ENCODE data around the genes ZFR2 and PLIN4.

GRCh38 chr19:3617351-3617898 is 9.2 kb downstream of the CACTIN start:
- PRO-cap = no peak

- PRO-cap = no peak
These were observed 17.8 kb downstream of the APBA3 start for GRCh38 chr19:3743541-3744171.

GRCh38 chr19:3868259-3869490 is at the start of gene ZFR2:
Gene ZFR2, minus strand, starts transcription at chr19:3869038.
- PRO-cap = no peak

GRCh38 chr19:3983841-3984733 is 1.2 kb downstream of the EEF2 start:
- PRO-cap = no peak

DNA sequence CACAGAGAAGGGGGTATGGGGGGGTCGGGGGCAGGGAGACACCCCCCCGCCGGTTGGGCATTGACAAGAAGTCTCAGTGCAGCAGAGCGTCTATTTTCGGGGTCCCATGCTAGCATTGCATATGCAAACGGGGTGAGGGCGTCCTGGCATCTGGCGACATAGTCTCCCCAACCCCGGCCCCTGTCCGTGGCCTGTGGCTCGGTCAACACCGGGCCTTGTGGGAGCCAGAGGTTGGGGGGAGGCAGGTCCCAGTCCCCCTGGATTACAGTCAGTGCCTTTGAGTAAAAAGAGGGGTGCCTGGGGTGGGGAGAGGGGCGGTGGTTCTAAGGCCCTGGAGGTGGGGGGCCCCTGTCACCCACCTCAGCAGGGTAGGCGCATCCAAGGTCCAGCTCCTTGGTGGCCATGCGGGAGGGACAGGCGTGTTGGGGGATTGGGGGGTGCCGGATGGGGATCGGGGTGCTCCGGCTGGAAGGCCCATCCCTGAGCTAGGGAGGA is 21.1 kb downstream of the ZBTB7A start:
- PRO-cap = no peak

DNA sequence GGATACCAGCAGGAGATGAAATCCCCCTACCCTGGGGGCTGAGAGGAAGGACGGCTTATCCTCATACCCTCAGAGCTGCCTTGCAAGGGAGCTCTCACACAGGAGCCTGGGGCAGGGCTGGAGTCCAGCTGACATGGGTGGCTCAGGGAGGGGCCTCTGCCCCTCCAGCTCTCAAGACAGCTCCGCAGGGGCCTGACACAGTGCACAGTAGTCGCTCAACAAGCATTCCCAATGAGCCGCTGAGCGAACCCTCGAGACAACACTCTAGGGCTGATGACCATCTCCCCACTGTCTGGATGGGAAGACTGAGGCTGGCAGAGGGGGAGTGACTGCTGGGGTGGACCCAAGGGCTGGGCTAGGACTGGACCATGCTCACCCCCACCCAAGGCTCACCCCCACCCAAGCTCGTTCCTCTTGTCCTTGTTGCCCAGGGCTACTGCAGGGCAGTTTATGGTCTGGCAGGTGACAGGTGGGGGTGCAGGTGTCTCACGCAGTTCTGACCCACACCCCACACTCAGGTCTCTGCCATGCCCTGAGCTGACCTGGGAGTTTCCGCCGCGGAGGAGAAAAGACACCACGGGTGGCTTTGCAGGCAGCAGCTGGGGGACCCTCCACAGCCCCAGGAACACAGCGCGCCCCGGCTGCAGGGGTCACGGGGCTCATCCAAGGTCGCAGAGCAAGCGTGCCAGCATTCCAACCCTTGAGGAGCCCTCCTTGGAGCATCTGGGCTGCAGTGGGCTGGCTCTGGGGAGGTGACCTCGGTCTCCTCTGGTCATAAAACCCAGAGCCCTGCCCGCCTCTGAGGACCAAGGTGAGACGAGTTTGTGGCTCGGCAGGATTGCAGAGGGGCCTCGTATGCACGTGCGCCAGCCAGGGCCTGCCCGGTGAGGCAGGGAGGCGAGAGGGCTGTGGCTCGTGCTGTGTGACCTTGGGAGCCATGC is 3.8 kb downstream of the ZBTB7A start:
- PRO-cap = no peak

GRCh38 chr19:4064065-4064733 is 2.5 kb downstream of the ZBTB7A start:
- PRO-cap = no peak

GRCh38 chr19:4067211-4068013 is 713 bp upstream of the ZBTB7A start:
- PRO-cap = bidirectional peak, plus-strand start at chr19:4067367, minus-strand start at chr19:4067047; bidirectional peak, plus-strand start at chr19:4067700, minus-strand start at chr19:4067597

- PRO-cap = no peak
These were observed 17.4 kb upstream of the ZBTB7A start for GRCh38 chr19:4083905-4084777.

DNA sequence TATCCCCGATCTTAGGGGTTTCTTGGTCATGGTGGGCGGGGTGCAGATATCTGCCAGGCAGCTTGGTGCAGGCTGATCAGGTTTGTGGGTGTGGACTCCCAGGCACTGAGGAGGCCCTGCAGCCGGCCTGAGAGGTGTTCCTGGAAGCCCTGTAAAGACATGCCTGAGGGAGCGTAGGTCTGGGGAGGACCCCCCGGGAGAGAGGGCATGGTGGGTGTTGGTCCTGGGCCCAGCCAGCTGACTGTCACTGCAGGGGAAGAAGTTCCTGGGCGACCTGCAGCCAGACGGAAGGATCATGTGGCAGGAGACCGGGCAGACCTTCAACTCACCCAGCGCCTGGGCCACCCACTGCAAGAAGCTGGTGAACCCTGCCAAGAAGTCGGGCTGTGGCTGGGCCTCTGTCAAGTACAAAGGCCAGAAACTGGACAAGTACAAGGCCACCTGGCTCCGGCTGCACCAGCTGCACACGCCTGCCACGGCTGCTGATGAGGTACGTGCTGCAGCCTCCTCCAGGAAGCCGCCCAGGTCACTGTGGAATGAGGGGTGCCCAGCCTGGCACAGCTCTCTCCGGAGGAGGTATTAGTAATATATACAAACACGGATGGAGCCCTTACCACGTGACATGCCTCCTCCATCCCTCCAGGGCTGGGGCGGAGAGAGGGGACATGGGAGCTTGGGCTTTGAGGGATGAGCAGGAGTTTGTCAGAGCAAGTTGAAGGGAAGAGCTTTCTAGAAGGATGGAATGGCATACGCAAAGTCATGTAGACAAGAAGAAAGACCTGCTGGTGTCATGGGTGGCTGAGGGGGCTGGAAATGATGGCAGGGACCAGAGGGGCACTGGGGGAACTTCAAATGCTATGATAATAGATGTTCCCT is 2.4 kb downstream of the MPND start:
- PRO-cap = no peak

DNA sequence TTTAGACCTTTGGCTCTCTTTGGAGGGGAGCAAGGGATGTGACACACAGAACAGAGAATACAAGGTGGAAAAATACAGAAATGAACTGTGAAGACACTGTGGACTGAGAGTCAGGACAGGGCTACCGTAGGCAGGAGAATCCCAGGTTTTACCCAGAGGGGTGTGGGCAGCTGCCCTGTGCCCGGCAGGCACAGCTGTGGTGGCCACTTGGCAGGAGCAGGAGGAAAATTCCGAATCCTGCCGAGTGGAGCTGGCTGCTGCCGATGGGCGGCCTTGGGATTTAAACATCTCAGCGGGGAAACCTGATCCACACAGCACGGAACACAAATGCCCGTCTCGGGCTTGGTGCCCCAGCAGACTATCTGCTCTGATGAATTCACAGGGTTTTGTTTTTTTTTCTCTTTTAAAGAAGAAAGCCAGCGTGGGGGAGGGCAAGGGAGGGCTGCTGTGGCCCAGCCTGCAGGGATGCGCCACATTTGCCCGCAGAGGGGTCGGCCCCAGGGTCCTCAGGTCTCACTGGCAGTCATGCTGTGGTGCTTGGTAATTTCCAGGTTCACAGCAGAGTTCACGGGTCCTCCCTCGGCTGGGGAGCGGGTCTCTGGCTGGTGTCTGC is 27.9 kb downstream of the MPND start:
- PRO-cap = no peak

DNA sequence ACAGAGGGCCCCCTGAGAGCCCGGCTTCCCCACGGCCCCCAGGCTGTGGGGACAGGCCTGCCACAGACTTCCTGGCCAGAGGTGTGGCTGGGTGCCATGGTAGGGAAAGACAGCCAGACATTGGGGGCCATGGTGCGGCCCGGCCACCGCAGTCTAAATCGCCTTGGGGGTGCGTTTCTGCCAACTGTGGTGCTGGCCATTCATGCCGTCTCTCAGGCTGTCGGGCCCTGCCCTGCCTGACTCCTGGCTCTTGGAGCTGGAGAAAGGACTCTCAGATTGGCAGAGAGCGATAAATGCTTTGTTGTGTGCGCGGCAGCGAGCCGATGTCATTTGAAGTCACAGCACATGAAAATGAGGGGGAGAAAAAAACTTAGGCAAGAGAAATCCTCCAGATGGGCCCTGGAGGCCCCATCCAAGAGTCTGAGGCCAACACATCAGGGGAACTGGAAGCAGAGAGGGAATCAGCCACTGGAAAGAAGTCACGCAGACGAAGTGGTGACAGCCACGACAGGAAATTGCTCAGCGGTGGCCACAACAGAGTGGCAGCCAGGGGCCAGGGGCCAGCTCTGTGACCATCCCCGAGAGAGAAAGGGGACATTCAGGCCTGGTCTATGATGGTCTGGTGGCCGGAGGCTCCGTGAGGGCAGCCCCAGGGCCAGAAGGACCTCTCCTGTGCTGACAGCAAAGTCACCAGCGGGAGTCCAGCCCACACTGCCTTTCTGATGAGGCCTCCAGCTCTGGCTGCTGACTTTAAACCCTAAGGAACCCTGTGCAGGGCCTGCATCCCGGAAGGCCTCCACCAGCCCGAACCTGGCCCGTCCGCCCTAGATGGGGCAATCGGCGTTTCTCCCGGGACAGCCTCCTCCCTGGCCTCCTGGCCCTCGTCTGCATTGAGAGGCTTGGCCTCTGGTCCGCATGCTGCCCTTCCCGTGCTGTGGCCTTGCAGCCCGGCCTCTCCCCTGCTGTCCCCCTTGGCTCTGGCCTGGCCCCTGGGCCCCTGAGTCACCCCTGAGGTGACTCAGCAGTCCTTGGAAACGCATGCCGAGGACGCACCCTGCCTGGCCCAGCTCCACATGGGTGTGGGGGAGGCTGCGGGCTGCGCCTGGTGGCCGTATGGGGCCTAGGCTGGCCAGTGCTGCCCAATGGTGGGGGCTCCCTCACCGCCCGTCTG is 26.2 kb downstream of the SH3GL1 start:
- PRO-cap = no peak

DNA sequence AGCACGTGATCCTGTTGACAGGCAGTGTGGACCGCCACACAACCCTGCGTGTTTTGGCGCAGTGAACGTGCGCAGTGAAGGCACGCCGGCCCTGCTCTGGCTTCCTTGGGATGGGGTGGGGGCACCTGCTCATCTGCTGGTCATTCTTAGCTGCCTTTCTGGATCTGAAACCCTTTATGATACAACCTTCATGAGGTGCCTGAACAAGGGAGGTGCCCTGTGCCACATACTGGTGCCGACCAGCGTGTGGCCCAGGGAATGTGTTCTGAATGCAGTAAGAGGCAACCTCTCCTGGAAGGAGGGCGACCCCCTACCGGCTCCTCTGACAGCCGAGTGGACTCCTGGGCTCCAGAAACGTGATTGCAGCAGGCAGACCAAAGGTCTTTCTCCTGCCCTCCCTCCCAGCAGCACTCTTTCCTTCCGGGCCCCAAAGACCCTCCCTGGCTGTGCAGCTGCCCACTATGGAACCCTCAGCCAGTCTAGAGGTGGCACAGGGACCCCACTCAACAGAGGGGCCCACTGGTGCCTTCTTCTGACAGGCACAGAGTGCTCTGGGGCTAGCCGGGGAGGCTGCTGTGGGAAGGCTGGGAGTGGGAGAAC is 15.1 kb downstream of the SH3GL1 start:
- PRO-cap = no peak

DNA sequence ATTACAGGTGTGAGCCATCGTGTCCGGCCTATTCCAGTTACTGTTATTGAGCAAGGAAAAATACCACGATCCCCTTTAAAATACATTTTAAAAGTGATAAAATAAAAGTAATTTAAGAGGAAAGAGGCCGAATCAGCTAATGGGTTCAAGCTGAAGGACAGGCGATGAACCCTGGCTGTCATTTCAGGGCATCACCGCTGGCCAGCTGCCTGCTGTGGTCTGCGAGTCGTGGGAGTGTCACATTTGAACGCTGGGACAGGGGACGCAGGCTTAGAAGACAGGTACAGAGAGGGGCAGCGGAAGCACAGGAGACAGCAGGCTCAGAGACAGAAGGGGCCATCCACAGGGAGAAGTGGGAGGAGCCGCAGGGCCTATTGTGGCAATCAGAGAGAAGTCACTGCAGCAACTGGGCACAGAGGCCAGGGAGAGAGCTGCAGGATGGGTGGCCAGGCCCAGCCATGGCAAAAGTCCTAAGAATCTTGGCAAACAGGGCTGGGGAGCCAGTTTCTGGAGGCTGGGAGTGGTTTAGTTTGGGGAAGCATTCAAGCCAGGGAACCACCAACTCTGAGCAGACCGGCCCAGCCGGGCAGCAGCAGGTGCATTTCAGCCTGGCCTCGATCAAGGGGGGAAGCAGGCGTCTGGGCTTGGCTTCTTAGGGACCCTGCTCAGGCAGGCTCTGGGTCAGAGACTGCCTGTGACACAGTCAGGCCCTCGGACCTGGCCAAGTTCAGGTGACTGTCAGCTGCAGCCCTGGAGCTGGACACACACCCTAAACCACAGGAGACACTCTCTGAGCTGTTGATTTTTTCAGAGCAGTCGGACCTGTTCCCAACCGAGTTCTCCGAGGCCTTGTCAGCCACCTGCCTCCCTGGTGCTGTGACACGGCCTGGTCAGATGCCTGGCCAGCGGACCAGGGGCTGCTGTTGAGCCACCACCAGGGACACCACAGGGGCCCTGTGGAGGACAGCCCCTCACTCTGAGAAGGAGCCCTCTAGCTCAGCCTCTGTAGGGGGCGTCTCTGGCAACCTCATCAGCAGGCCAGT is 11.9 kb downstream of the SH3GL1 start:
- PRO-cap = no peak

- PRO-cap = no peak
These were observed 6.7 kb downstream of the CHAF1A start for GRCh38 chr19:4408678-4409903.

GRCh38 chr19:4453234-4454364 is 4.0 kb downstream of the UBXN6 start:
- PRO-cap = no peak

GRCh38 chr19:4471518-4472204 is 436 bp upstream of the HDGFL2 start:
- PRO-cap = unidirectional peak, minus-strand start at chr19:4471633; bidirectional peak, plus-strand start at chr19:4472297, minus-strand start at chr19:4471969

DNA sequence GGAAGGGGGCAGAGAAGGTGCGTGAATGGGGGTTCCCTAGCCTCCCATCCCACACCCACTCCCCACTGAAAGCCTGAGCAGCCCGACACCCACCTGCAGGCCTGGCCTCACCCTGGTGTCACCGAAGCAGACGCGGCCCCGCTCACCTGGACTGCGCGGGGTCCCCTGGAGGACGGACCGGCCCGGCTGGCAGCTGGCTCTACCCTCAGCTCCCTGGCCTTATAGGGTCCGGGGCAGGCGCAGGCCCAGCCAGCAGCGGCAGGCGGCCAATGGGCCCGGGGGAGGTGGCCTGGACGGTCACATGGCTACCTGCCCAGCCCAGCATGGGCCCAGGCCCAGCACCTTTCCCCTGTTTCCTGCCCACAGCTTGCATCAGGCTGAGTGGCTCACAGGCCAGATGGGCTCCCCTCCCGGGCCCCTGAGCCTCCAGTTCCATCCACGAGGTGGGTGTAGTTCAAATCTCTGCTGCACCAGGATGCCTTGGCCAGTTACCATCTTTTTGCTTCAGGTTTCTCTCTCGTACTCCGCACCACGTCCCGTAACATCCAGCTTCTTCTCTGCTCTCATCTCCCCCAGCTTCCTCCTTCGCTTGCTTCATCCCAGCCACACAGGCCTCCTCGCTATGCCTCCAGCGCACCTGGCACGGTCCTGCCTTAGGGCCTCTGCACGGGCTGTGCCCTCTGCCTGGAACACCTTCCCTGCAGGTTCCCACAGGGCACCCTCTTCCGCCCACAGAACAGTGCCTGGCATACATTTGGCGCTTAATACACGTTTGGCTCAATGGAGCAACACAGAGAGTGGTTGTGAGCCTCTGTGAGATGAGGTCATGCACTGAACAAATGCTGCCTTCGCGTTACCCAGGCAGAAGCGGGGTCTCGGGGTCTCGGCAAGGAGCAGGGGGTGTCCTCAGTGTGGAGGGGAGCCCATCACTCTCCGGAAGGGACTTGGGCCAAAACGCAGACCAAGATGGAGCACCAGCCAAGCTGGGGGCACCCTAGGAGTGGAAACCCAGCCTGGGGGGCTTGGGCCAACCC is at the start of gene PLIN4:
Gene PLIN4 (minus strand): TSS at position 195 of the 1,034 bp plus-strand sequence.
- PRO-cap = no peak

GRCh38 chr19:4657386-4657951 is 12.7 kb downstream of the MYDGF start:
- PRO-cap = no peak

DNA sequence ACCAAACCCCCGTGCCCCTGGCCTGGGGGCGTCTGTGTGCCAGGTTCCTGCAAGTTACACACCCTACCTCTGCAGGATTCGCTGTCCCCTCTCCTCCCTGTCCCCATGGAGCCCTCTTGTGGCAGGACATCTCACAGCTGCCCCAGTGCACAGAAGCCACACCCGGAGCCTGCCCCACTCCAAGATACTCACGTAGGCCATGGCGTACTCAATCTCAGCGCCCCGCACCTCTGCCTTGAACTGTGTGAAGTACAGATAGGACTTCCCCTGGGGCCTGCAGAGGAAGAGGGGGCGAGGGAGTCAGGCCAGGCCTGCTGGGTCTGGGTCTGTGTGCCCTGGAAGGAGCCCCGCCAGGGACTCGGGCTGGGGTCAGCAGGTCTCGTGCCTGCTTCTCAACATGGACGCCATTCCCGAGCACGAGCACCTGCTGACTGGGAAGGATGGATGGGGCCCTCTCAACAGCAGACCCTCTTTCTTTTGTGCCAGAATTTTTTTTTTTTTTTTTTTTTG is 9.6 kb downstream of the MYDGF start:
- PRO-cap = no peak